A673 (cell line): ENCODE measurements around the gene GABRA4.

DNA sequence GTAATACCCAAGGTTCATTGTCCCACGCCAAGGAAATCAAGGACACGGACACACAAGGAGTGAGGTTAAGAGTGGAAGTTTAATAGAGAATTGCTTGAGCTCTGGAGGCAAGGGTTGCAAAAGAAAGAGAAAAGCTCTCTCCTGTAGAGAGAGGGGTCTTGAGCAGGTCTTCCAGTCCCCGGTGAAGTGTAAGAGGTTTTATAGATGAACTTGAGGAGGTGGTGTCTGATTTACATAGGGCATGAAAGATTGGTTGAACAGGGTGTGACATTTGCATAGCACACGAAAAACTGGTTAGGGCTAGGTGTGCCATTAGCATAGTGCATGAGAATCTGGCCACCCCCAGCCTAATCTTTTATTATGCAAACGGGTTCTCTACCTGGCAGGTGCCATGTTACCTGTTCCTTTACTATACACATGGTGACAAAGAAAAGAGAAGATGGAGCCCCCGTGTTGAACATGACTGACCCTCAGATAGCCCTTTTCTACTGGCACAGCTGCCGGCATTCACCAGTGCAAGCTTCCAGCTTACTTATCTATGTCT is 71.0 kb downstream of the UCHL1 start:
- PRO-cap: no peak

DNA sequence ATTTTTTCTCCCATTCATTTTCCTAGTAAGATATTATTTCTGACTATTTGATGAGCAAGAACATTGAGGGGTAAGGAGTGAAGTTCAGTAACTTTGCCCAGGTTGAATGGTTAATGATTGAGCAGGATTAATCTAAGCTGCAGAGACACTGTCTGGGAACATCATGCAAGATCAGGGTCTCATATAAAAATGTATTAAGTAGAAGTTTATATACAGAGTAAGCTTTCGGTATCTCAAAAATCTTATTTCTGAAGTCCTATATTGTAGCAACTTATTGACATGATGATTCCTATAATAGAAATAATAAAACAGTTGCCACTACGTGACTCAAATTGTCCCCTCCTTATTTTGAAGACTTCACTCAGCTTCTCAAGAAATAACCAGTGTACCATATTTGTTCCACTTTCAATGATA is 102.3 kb upstream of the LIMCH1 start:
- PRO-cap: no peak

- PRO-cap: no peak
Observed at GRCh38 chr4:42546723-42547411, 110.0 kb downstream of the ATP8A1 start.

- PRO-cap: no peak
Observed at GRCh38 chr4:42605032-42606149, 51.5 kb downstream of the ATP8A1 start.

DNA sequence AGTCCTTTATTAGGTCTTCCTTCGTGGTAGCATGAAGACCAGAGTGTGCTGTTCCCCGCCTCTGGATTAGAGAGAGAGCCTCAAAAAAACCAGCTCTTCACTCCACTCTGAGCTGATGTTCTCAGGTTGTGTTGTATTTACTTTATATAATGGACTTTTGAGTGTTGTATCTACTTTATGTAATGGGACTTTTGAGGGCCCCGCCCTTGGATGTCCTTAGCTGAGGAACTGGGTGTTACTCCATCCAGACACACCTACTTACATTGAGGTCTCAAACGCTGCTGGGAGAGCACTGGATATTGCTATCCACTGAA is 28.2 kb downstream of the ATP8A1 start:
- PRO-cap: no peak

DNA sequence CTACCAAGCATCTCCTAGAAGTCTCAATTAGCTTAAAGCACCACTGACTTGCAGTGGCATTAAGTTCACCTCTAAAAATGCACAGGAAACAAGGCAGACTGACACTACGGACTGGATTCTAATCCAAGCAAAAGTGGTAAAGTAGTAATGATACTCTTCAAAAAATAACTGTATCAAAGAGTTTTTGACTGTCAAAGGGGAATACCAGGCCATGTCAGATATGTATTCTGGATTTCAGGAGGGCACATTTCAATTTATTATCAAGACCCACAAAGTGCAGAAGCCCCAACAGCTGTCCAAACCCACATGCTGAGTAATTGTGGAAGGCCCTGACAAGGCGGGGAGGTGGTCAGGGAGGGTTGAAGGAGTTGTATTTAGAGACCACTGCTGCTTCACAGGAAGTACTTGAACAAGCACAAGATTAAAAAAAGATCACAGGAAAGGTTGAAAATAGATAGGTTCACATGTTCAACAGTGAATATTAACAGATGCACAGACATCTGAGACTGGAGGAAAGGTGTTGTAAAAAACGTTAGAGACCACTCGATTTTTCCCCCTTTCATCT is 18.0 kb downstream of the ATP8A1 start:
- PRO-cap: no peak

DNA sequence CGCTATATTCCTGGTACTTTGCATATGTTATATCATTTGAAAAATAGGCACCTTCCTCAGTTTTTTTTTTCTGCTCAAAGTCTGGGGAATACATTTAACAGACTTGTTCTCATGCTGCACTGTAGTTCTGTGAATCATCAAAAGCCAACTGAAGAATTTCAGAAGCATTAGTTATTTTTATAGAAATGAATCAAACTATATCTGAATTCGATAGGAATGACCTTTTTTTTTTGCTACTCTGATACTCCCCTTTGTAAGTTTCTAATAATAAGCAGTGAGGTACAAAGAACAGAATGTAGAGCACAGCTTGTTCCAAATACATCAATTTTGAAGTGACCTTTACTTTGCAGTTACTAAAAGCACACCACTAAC is 91.4 kb upstream of the GNPDA2 start:
- PRO-cap: no peak

DNA sequence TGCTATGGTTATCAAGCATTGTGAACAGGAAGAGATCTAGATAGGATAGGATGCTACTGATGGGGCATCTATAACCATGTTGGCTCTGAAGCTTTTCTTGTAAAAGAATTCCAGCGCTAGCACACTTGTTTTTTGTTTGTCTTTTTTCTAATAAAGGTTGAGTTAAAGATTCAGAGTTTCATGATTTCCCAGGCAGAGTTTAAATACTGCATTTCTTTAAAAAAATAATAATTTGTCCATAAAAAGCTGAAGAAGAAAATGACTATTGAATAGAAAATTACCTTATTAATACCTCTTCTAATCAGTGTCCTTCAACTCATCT is 448.4 kb upstream of the GNPDA2 start:
- PRO-cap: unidirectional peak, plus-strand start at position 105 of the sequence

GRCh38 chr4:46373204-46373616 is 16.7 kb downstream of the GABRA2 start:
- PRO-cap: no peak

DNA sequence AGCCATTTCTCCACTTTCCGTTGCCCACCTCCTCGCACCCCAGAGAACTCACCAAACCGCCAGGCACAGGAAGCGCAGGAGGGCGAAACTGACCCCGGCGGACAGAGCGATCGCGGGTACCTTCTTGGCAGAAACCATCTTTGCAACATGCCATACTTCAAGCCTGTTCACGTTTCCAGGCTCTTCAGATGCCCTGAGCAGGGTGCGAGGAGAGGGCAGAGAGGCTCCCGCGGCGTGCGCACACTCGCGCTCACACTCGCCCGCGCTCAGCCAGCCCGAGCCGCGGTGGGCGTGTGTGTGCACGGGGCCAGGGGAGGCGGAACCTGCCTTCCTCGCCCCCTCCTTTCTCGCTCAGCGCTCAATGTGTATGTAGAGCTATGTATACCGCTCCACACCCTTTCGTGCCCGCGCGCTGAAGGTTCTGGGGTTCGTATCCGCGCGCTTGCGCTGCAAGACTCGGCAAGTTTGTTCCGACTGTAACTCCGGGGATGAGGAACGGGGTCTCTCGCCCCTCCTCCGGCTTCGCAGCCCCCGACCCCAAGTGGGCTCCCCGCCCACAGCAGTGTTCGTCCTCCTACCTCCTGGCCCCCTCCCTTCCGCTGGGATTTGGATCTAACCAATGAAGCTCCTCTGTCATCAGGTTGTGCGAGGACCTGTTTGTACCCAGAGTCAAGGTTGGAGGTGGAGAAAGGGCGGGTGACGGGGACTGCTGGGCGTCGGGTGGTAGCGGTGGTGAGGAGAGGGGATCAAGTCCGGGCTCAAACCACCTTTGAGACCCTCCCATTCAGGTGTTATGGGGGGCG is at the start of gene GABRA4:
Gene GABRA4, minus strand, starts transcription at position 295 of the 803 bp plus-strand sequence.
- PRO-cap: no peak

GRCh38 chr4:47500181-47500771 is 15.2 kb downstream of the ATP10D start:
- PRO-cap: no peak

GRCh38 chr4:47548318-47548608 is 63.2 kb downstream of the ATP10D start:
- PRO-cap: no peak

GRCh38 chr4:48058450-48059112 is 42.0 kb downstream of the NIPAL1 start:
- PRO-cap: no peak

DNA sequence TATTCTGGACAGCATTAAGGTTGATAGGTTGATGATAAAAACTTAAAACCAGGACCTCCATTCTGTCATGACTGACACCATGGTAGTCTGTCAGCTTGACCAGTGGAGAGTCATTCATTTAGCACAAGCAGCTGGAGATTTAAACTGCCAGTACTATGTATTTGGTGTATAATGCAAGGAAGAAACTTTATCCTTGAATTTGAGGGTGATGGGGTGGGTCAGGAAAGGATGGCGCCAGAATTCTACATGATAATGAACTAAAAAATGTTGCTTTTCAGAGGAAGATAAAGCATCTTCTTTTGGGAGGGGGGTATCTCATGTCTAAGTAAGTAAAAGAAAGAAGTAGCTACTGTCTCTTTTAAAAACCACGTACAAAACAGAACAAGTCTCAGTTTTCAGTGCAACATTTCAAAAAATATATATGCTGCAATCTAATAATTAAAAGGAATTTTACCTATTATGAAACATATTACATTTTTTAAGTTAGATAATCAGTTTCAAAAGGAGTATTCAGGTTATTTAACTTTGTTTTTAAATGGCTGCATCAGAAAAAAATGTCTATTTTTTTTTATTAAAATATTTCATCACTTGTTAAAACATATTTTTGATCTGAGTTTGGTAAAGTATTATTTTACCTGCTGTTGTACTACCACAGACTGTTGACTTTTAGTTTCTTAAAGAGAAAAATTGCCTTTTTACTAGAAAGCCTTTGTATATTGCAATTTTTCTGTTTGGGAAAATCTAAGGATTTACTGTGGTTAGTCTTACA is 59.4 kb upstream of the SLC10A4 start:
- PRO-cap: no peak

GRCh38 chr4:49161026-49161485 is 175.0 kb downstream of the CWH43 start:
- PRO-cap: no peak

- PRO-cap: no peak
Observed at GRCh38 chr4:52033292-52033928, 4.7 kb downstream of the SGCB start.

DNA sequence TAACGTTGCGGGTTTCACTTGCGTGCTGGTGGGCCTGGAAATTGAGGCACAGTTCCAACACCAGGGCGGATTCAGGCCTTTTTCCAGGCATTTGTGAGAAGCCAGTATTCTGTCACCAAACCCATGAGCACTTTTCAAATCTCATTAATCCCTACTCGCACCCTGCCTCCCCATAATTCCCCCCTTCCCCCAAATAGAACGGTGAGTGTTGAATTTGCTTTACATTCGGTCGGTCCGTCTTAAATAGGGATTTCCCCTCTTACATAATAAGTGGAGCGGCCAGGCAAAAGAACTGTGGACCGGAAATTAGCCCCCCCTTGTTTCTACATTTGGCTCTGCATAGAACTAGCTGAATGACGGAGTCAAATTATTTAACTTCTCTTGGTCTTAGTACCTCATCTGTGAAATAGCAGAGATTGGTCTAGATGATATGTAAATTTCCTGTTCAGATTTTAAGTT is 1.2 kb downstream of the SPATA18 start:
- PRO-cap: no peak

DNA sequence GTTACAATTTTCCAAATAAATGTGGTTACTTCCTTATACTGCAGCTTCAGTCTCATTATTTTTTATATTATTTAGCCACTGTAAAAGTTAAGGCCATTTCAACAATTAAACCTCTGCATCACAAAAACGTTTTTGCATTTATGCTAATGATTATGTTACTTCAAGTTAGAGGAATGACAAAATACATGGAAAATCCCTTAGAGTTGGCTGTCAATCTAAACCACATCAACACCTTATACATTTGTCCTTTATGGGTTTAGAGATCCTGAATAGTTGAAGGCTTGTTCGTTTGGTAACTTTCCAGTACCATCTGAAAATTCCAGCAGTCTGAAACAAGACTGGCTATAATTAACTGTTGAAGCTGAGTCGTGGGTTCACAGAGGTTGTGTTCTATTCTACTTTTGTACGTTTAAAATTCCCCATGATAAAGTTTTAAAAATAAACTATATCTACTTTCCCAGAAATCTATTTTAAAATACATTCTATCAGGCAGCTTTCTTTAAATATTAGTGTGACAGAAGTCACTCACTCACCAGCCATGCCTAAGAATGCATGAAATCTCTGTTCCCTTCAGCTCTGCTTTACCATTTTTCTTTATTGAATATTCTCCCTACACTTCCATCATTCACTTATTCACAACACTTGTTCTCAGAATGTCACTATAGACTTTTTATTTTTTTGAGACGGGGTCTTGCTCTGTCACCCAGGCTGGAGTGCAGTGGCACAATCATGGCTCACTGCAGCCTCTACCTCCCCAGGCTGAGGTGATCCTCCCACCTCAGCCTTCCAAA is 73.0 kb downstream of the USP46 start:
- PRO-cap: no peak

DNA sequence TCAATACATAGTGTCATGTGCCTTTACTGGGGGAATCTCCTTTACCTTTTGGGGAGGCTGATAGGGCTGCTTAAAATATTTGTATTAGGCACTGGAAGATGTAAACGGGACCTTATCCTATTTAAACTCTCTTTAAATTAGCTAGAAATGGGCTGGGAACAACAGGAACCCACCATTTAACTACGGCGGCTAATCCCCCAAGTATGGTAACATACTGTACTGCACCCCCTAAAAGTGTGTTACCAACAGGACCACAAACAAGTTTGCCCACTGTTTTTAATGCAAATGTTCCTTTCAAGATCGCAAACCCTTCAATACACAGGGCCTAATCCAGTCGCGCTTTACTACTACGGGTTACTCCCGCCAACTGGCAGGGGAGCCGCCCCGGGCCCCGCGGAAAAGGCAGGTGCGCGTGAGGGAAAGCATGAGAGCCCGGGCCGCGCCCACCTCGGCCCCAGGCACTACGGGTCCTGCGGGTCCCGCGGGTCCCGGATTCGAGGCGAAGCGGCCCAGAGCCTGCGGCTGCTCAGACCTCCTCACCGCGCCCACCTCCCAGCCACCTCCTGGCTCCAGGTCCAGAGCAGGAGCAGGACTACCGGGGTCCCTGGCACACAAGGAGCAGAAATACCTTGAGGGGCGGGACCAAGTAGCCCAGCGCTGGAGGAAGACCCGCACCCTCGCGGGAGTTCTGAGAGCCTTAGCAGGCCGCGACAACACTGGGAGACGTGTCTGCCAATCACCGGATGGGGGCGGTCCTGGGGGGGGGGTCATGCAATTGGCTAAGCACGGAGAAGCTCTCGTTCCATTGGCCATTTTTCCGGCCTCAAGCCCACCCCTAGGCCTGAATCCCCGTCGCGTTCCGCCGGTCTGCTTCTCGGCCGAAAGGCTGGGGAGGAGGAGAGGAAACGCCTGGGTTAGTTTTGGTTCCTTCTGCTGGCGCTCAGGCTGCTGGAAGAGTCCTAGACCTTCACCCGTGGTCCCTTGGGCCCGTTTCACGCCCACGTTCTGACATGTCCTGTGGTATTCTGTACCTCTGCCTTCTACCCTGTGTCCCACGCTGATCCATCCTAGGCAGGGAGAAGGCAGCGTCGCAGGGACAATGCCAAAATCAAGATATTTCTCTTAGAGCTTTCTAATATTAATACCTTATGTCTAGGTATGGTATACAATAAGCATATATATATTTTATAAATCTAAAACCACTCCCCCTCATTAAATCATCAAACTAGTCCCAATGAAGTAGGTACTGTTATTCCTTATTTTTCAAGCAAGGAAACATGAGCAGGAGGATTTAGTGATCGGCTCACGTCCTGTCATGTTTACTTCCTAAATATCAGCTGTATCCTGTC is 29.1 kb downstream of the ERVMER34-1 start:
- PRO-cap: bidirectional peak, plus-strand start at position 872 of the sequence, minus-strand start at position 594 of the sequence

GRCh38 chr4:52822532-52822876 is 39.6 kb upstream of the RASL11B start:
- PRO-cap: no peak